Metastatic Lung Carcinoma in the Adrenal Gland (tissue), 1 donor: ENCODE data around the gene MREG.

DNA sequence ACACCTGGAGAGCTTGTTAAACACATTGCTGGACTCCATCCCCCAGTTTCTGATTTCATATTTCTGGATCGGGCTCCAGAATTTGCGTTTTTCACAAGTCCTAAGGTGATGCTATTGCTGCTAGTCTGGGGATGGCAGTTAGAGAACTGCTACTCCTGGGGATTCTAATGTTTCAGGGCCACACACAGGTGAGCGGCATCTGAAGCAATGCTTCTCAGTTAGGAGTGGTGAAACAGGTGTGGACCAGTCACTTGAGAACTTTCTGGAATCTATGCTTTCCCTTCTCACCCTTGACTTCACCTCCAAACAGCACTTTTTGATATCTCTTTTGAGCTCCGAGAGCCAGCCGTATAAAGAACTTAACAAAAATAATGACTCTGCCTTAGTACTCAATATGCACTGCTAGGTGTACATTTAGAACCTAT lies 100.5 kb downstream of the CPS1 start:
- PRO-cap: no peak

GRCh38 chr2:210931963-210932251 lies 375.5 kb downstream of the CPS1 start:
- PRO-cap: no peak

DNA sequence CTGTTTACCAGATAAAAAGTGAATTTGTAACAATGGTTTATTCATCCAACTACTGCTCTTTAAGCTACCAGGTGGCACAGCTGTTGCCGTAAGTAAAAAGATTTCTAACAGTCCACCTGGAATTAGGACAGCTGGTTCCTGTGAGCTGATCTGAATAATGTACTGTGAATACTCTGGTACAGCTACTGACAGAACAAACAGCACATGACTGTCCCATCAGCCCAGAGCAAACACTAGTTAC lies 840.3 kb downstream of the CPS1 start:
- PRO-cap: no peak

GRCh38 chr2:212484704-212485239 lies 53.8 kb downstream of the ERBB4 start:
- PRO-cap: no peak

DNA sequence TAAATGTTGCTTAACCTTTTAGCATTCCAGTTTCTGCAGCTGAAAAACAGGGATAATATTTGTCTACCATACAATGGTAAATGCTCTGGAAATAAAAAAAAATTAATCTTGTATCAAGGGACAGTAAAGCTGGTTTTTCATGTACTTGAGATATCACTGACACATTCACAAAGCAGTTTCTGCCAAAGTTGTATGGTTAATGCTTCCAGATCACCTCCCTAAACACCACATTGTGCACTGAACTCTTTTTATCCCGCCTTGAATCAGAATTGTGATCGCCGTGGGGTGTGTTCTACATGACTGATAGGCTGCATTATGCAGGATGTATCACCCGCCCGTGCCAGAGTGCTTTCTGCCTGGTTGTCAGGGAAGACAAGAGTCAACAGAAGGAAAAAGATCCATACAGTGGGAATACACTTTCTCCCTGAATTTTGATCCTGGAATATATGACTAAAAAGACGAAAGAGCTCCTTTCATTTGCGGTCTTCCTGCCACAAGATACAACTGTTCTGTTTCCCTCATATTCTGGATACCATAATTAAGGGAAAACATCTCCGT lies 238.7 kb downstream of the IKZF2 start:
- PRO-cap: no peak

GRCh38 chr2:213137602-213138097 lies 13.8 kb downstream of the IKZF2 start:
- PRO-cap: no peak

- PRO-cap: no peak
These were observed 906 bp upstream of the IKZF2 start for GRCh38 chr2:213152403-213152633.

DNA sequence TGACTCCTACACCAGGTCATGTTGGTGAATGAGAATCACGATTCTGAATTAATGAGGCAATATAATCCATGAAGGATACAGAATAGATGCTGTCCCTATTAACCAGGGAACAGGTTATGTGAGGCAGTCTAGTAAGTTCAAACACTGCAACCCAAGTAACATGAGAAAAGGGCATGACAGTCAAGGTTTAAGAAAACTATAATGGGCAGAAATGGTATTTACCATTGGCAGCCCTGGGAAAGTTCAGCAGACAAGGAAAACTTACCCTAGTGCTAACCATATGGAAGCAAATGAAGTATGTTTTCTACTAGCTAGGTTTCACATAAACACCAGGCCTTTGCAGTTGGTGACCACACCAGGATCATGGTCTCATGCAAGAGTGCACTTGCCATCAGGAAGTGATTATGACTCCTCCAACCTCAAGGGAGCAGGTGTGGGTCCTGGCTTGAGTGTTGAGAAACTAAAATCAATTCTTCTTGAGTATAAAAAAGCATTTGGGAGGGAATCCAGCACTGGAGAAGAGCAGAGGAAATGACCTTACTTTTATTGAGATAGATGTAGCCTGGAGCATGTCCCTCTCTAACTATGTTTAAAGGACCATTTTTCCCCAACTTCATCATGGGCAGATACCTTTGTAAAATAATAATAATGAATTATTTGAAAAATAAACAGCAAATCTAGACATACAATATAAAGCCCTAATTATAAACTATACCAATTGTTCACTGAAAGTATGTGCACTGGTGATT lies 56.8 kb upstream of the SPAG16 start:
- PRO-cap: no peak

DNA sequence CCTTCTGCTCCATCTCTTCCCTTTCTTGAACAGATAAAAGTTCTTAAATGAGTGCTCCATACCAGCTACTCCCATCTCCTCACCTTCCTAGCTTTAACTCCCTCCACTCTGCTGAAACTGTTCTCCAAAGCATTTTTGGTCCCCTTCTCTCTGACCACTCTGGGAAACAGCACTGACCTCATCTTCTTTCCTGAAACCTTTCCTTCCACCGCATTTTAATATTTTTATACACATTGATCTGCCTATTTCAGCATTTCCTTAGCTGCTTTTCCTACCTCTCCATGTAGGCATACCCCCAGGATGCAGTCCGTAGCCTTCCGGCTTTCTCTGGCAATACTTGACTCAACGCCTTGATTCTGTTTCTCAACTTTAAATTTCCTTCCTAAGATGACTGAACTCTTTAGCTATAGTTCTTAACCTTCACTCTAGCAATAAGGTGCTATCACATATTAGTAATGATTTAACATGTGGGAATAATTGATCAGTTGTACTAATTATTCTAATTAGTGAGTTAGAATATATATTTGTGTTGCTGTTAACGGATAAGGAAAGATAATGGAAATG lies 9.7 kb downstream of the BARD1 start:
- PRO-cap: no peak

DNA sequence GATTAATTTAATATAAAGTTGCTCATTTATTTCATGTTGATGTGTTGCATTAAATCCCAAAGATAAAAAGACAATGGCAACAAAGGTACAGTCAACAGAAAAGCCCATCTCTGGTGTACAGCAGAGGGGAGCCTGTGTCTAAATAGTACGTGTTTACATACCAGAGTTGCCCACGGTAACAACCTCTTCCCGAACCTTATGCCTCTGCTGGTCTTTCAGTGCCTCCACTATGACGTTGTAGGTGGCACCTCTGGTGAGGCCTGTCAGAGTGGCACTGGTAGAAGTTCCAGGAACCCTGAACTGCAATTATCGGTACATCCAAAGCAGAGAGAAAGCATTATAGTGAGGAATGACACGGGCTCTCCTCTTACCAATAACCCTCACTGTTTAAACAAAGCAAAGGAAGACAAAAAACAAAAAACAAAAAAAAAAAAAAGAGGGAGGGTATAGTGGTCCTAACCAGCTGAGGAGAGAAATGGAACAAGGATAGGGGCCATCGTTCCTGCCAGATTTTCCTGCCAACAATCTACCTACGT lies 58.3 kb downstream of the ATIC start:
- PRO-cap: no peak

- PRO-cap: no peak
These were observed 29.6 kb downstream of the FN1 start for GRCh38 chr2:215406239-215406617.

GRCh38 chr2:215414647-215415200 lies 21.1 kb downstream of the FN1 start:
- PRO-cap: no peak

DNA sequence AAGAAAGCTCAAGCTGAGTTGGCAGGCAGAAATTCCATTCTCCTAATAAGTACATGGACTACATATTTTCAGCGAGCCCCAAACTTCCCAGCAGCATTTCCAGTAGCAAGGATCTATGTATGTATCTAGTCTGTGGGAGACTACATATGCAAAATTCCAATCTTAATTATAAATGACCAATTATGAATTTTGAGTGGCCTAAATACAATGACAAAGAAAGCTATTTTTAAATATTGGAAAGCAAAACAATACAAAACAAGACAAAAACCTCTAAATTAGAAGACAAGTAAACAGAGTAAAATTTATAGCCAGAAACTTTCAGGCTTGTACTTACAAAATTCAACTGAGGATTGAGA lies 4.9 kb downstream of the FN1 start:
- PRO-cap: no peak

- PRO-cap: no peak
These were observed 4.2 kb upstream of the FN1 start for GRCh38 chr2:215440159-215440371.

GRCh38 chr2:215506683-215507211 lies 70.9 kb upstream of the FN1 start:
- PRO-cap: no peak

DNA sequence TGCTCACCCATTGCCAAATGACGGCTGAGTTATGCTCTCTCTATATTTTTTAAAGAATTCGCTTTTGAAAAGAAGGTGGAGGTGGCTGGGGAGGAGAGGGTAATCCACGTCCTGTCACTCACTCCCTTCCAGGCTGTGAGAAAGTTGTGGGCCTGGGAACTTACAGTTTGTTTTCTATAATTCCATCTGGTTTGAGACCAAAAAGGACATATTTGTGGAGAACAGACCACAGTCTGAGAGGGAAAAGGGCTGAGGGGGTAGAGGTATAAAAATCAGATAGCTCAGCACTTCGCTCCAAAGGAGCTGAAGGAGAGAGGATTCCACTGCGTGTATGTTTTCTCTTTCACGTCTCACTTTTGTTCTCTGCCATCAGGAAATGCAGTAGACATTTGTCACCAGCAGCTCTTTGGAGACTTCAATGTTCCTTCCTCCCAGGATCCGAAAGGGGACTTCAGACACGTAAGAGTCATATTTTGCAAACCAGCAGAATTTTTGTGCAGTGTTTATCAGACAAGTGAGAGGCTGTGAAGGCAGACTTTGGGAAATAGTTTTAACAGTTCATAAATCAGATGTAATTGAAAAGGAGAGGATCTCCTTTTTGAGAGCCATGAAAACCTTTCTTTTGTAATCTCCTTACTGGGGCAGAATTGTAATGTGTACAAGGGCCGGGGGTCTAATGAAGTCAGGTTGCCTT lies 282.1 kb upstream of the FN1 start:
- PRO-cap: no peak

- PRO-cap: unidirectional peak, minus-strand start at chr2:216013327; unidirectional peak, minus-strand start at chr2:216013361; unidirectional peak, minus-strand start at chr2:216013424; unidirectional peak, minus-strand start at chr2:216013537; unidirectional peak, minus-strand start at chr2:216013635
These were observed at the start of gene MREG for GRCh38 chr2:216012866-216013979. TSS of gene MREG (minus strand) at chr2:216013551.

DNA sequence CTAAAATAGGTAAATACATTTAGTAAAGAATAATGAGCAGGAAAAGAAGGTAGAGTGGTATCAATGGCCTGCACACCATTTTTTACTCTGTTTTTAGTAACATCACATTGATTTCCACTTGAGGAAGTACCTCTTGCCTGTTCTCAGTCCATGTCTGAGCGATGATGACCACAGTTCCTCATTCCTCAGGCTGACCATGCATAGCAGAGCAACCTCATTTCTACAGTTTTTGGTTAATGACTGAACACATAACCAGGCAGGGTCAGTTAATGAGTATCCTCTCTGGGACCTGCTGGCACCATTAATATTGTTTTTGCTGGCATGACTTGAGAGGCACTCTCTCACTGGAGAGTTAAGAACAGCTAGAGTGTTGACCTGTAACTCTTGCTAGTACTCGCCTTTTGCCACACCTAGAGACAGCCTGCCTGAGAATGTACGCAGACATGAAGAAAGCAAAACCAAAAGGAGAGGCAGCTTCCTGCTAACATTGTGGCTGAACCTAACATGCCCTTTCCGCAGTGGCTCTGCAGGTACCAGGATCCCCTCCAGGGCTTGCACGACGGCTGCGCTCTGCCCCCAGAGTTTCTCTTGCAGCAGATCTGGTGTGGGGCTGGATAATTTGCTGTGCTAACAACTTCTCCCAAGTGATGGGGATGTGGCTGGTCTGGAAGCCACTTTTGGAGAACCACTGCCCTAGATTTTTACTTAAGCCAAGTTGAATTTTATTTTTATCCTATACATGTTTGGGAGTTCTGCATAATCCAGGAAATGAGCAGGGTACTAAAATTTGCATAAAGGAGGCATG lies 23.8 kb downstream of the PECR start:
- PRO-cap: no peak

DNA sequence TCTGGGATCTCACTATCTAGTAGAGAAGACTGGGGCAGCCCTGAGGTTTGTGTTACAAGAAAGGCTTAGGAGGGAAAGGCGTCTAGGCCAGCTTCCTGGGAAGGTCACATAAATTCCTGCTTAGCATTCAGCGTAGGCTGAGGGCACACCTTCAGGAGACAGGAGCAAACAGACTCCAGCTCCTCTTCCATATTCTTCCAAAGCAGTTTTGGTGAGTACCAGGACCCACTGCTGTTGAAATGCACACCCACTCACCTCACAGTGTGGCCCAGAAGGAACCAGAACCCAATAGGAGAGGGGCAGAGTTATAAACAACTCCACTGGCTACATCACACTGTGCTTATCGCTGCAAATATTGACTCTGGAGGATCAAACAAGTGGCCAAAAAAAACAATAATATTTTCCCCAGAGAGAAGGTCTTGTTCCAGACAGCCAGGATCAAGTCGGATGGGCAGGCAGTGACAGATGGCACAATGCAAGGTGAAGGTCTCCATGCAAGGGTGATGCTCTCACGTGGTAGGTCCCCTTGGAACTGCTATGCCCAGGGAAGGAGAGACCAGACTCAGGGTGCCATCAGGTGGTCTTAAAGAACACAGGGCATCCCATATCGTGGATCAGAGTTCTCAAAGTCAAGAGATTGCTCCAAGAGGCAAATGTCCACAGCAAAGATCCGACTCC lies 17.7 kb upstream of the IGFBP2 start:
- PRO-cap: no peak

- PRO-cap: no peak
These were observed 17.0 kb upstream of the IGFBP2 start for GRCh38 chr2:216616208-216616588.